ENCODE measurements around the genes PHLDA2 and MRGPRE.

DNA sequence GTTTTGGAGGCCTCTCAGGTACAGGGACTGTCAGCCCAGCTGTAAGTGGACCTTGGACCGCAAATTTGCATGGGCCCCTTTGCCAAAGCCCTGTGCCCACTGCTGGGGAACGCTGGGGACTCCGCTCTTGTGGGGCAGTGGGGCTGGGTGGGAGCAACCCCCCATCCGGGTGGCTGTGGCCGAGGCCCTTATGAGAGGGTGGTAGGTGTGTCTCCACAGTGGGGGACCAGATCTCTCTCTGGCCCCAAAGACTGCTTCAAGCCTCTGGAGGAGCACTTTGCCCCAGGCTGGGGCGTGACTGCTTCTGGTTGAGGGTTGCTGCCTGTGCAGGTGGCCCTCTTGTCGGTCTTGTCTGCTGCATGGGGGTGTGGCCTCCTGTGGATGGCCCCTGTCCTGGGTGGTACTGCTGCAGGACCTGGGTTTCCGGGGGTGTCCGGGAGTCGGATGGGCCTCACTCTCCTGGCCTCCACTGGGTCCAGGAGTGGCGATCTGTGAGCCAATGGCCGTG, 15.8 kb downstream of the KCNQ1 start:
- PRO-cap, result no peak

- PRO-cap, result no peak
Observed at GRCh38 chr11:2576967-2577654, 132.3 kb downstream of the KCNQ1 start.

GRCh38 chr11:2583079-2583652, 138.4 kb downstream of the KCNQ1 start:
- PRO-cap, result no peak

DNA sequence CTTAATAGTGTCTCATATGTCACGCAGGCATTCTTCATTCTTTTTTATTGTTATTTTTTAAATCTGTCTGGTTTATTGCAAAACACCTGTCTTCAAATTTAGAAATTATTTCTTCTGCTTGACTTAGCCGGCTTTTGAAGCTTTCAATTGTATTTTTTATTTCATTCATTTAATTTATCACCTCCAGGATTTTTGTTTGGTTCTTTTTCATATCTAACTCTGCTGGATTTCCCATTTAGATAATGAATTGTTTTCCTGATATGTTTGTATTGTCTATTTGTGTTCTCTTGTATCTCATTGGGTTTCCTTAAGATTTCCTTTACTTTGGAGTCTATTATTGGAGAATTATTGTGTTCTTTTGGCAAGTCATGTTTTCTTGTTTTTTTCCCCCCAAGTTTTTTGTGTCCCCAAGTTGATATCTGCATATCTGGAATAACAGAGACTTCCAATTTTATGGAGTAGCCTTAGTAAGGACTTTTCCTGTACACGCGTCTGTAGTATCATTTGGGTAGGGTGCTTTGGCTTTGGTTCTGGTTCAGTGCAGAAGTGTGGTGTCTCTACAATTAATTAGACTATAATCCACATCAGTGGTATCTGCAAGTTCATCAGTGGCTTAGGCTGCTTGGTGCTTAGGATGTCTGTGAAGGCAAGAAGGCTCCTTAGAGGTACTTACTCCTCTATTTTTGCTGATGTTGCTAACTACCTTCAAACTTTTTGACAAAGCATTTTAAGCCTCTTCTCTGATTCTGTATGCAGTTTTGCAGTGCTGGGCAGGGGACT, 205.3 kb downstream of the KCNQ1 start:
- PRO-cap, result no peak

- PRO-cap, result no peak
Observed at GRCh38 chr11:2652338-2653370, 207.8 kb downstream of the KCNQ1 start.

- PRO-cap, result no peak
Observed at GRCh38 chr11:2678209-2678851, 207.2 kb downstream of the CDKN1C start.

GRCh38 chr11:2681128-2681853, 204.3 kb downstream of the CDKN1C start:
- PRO-cap, result no peak

- PRO-cap, result no peak
Observed at GRCh38 chr11:2752844-2753239, 132.7 kb downstream of the CDKN1C start.

DNA sequence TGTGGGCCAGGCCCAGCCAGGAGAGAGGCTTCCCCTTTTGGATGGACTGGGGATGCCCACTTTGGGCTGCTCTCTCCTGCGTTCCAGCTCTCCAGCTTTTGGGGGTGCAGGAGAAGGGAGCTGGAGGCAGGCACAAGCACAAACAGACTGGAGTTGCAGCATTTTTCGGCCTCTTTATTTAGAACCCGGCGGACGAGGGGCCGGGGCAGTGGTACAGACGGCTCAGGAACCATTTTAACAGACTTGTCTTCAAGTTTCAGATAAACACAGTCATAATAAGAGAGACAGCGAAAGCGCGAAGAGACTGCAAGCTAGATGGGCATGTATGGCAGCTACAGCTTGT, 2.5 kb downstream of the CDKN1C start:
- PRO-cap, result no peak

GRCh38 chr11:2928744-2929460, at the start of gene PHLDA2:
TSS of gene PHLDA2 (minus strand) at chr11:2929420.
- PRO-cap, result unidirectional peak, minus-strand start at chr11:2929420

DNA sequence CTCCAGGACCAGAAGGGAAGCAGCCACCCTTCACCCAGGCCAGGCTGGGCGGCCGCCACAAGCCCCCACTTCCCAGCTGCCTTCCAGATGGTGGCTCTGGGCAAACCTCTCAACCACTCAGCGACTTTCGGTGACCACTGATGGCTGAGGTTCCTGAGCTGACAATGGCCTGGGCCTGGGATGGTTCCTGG, 13.6 kb upstream of the PHLDA2 start:
- PRO-cap, result no peak

DNA sequence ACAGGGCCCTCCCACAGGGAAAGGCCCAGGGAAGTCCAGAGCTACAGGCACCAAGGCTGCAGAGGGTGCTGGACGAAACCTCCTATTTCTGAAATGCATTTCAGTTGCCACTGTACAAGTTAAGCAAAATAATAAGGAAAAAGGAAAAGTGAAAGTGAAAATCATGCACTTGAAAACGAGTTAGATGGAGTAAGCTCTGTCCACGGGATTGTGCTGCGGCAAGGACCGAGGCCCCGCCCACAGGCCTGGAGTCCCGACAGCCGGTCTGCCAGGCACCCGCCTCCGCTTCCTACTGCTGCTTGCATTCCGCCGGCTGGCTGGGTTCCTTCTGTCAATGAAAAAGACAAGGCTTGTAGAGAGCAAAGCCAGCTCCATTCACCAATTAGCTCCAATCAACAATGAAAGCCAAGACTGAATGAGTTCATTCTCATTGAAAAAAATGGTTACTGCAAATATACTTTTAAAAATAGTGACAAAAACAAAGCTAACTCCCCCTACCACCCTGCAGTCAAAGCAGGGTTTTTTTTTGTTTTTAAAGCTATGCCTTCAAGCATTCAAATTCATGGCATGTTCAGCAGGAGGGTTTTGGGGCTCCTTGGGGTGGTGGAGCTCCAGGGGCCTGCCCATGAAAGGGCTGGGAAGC, 16.2 kb upstream of the PHLDA2 start:
- PRO-cap, result no peak

DNA sequence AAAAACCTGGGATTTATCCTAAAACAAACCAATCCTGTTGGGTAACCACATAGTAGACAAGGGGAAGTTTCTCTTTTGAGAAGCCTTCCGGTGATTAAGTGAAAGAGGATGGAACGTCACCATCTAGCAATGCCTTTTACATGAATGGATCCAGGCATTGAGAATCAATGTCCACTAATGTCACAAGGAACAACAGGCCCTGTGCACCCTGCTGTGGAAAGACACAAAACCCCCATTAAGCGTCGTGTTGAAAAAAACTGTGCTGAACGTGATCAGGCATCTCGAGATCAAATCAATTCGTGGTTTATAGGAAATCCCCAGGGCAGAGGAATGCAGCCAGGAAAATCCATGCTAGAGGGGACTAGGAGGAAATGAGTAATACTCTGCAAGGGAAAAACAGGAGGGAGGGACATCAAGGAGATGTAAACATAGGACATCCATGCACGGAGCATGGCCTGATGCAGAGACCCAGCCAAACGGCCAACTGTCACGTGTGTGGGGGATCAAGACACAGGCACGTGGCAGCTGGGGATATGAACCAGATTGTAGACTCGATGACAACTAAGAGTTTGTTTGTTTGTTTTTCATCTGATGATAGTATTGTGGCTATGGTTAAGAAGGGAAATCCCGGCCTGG, 38.6 kb upstream of the CARS1 start:
- PRO-cap, result no peak

GRCh38 chr11:3231831-3232805, at the start of gene MRGPRE:
TSS of gene MRGPRE (minus strand) at chr11:3232417.
- PRO-cap, result no peak

- PRO-cap, result no peak
Observed at GRCh38 chr11:3725390-3725677, 54.1 kb upstream of the CHRNA10 start.

DNA sequence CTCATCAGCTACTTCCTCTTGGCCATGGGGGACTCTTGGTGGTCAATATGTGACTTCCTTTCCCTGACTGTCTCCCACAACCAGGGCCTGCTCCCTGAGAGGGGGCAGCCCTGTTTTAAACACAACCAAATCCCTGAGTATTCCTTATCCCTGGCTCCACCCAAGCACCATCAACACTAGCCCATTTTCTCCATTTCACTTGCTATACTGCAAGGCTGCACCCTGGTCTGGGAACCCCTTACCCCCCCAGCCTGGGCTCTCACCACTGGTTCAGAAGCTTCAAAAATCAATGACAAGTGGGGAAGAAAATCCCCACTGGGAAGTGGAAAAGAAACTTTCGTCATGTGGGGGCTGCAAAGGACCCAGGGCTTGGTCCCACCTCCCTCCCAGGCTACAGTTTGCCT, 9.8 kb downstream of the RHOG start:
- PRO-cap, result no peak

DNA sequence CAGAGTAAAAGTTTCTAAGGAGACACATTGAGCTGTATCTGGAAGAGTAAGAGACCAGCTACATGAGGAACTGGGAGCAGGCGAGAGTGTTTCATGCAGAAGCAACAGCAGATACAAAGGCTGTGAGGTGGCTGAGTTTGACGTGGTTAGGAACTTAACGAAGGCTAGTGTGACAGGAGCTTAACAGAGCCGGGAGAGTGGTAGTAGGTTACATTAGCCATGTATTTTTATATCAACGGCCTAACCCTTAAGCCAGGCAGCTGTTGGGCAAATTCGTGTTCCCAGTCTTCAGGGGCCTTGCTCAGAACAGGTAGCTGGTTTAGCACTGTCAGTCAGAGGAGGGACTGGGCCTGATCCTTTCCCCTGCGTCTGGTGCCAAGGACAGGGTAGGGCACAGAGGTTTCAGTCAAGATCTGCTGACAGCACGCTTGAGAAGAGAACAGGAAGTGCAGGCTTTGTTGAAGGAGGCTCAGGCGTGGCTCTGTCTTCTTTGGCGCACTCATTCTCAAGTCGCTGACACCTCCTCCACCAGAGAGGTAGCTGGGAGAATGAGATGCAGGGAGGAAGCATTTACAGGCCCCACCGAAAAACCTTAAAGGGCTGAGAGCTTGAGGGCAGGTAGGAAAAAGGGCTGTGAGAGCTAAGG, 1.2 kb upstream of the STIM1 start:
- PRO-cap, result no peak

- PRO-cap, result no peak
Observed at GRCh38 chr11:3855271-3855509, 274 bp upstream of the STIM1 start.

- PRO-cap, result no peak
Observed at GRCh38 chr11:3894004-3894772, 38.7 kb downstream of the STIM1 start.

DNA sequence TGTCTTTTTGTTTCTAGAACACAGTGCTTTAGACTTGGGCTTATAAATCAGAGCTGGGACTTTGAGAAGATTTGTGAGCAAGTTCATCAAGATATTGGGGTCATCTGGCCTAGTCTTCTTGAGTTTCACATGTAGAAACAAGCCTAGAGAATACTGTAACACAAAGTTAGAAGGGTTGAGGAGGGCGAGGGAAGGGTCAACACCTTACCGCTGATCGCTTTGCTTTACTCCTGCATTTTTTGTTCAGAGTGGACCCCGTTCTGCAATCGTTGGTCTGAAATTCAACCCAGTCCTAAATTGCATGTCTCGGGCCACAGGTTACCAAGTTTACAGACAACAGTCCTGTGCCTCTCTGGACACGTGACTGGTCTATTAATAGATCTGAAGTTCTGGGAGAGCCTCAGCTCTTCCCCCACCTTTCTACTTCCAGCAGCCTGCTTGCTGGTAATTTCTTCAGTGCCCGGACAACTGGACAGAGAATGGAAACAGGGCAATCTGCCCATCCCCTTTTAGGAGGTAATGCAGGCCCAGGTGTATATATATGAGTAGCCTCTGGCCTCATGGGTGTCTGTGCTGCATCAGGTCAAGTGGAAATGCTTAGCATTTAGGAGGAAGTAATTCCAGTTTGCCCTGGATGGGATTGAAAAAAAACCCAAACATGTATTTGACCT, 74.2 kb downstream of the STIM1 start:
- PRO-cap, result no peak

Measured in right cardiac atrium (tissue), 1 donor.